ENCODE measurements around a stretch of chr6.

GRCh38 chr6:21457534-21458159, 135.9 kb upstream of the SOX4 start:
- RRBS: no CpG with 5 or more reads among the region's 16 CpGs

DNA sequence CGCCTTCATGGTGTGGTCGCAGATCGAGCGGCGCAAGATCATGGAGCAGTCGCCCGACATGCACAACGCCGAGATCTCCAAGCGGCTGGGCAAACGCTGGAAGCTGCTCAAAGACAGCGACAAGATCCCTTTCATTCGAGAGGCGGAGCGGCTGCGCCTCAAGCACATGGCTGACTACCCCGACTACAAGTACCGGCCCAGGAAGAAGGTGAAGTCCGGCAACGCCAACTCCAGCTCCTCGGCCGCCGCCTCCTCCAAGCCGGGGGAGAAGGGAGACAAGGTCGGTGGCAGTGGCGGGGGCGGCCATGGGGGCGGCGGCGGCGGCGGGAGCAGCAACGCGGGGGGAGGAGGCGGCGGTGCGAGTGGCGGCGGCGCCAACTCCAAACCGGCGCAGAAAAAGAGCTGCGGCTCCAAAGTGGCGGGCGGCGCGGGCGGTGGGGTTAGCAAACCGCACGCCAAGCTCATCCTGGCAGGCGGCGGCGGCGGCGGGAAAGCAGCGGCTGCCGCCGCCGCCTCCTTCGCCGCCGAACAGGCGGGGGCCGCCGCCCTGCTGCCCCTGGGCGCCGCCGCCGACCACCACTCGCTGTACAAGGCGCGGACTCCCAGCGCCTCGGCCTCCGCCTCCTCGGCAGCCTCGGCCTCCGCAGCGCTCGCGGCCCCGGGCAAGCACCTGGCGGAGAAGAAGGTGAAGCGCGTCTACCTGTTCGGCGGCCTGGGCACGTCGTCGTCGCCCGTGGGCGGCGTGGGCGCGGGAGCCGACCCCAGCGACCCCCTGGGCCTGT, 1.4 kb downstream of the SOX4 start:
- RRBS: 1% methylated on average over 6 of the region's 98 CpGs

GRCh38 chr6:21597064-21597290, 3.4 kb downstream of the SOX4 start:
- RRBS: no CpG with 5 or more reads among the region's 3 CpGs

- RRBS: 35% methylated on average over 14 of the region's 32 CpGs
These were observed 72.7 kb downstream of the SOX4 start for GRCh38 chr6:21666168-21666674.

- RRBS: no CpG with 5 or more reads among the region's 2 CpGs
These were observed 147.3 kb downstream of the SOX4 start for GRCh38 chr6:21740884-21741145.

DNA sequence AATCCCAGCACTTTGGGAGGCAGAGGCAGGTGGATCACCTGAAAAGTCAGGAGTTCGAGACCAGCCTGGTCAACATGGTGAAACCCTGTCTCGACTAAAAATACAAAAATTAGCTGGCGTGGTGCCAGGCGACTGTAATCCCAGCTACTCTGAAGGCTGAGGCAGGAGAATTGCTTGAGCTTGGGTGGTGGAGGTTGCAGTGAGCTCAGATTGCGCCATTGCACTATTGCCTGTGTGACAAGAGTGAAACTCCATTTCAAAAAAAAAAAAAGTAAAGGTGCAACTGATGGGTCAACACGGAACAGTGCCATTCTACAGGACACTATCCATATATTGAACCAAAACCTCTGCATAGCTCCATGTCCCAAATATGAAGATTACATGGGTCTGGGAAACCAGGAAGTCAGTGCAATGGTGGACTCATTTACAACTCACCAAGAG, 673.3 kb downstream of the HDGFL1 start:
- RRBS: no CpG with 5 or more reads among the region's 6 CpGs

DNA sequence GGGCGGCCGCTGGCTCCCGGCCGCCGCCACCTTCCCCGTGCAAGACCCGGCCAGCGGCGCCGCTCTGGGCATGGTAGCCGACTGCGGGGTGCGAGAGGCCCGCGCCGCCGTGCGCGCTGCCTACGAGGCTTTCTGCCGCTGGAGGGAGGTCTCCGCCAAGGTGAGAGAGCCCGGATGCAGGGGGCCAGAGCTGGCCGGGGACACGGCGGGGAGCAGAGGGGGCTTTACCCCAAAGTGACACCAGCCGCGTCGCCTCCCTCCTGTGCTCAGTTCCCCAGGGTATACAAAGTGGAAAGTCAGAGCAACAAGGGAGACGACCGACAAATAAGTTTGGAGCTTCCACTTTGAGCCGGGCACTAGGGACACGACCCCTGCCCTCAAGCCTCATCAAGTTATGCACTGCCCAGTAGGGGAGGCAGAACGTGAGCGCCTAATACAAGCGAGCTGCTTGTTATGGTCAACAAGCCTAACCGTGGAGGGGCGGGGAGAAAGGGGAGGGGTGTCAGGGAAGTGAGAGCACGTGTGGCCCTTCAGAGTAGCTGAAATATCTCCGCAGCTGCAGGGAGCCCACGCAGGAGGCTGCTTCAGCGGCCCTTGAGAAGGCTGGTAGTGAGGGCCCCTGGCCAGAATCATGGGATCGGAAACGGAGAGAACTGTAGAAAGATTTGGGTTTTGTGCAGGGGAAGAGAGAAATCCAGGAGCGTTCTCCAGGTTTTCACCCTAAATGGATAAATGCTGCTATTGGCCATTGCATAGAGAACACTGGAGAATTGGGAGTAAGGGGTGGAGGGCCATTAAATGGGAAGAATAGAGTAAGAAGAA, 633 bp downstream of the ALDH5A1 start:
- RRBS: 1% methylated on average over 3 of the region's 45 CpGs

DNA sequence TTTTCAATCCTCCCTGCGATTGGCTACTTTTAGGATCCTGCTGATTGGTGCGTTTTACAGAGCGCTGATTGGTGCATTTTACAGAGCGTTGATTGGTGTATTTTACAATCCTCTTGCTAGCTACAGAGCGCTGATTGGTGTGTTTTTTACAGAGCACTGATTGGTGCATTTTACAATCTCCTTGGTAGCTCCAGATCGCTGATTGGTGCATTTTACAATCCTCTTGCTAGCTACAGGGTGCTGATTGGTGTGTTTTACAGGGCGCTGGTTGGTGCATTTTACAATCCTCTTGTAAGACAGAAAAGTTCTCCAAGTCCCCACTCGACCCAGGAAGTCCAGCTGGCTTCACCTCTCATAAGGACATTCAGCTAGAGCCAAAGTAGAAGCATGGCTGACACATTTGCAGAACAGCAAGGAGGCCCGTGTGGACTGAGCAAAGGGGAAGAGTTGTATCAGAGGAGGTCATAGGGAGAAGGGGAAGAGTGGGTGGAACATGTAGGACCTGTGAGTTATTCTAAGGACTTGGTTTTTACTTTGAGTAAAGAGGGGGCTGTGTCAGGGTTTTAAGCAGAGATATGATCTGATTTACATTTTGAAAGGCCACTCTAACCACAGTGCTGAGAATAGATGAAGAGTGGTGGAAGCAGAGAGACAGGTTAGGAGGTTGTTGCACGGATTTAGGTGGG, 2.6 kb downstream of the ALDH5A1 start:
- RRBS: no CpG with 5 or more reads among the region's 10 CpGs

DNA sequence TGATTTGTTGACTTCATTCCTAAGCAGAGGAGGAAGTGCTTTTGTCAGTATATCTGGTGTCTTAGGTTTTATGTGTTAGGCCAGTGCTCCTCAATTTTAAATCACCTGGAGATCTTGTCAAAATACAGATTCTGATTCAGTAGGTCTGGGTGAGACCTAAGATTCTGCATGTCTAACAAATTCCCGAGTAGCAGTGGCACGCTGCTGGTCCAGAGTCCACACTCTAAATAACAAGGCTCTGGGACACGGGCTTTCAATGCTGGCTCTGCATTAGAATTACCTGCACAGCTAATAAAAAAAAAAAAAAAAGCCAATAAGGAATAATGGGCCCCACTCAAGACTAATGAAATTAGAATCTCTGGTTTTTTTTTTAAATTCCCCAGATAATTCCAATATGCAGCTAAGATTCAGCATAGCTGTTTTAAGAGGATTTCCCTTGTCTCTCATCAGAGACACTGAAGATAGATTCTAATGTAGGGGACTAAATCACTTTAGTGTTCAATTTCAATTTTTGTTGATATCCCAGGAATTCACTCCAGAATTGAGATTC, 2.6 kb downstream of the TDP2 start:
- RRBS: no CpG with 5 or more reads among the region's 3 CpGs

GRCh38 chr6:24667431-24667820, 549 bp downstream of the ACOT13 start:
- RRBS: no CpG with 5 or more reads among the region's 7 CpGs

DNA sequence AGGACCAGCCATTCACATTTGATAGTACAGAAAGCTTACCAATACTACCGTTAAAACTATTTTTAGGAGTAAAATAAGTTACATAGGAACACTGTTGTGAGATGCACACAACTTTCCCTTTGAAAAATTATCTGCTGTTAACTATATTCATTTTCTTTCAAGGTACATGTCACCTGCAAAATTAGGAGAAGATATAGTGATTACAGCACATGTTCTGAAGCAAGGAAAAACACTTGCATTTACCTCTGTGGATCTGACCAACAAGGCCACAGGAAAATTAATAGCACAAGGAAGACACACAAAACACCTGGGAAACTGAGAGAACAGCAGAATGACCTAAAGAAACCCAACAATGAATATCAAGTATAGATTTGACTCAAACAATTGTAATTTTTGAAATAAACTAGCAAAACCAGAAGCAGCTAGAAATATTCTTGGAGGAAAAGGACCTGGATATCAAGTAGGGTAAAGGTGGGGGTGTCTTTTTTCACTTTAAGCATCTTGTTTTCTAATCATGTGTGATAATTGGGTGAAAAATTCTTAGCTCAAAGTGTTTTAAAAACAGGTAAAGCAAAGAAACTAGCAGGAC, 17.6 kb downstream of the C6orf62 start:
- RRBS: no CpG with 5 or more reads among the region's 1 CpG

DNA sequence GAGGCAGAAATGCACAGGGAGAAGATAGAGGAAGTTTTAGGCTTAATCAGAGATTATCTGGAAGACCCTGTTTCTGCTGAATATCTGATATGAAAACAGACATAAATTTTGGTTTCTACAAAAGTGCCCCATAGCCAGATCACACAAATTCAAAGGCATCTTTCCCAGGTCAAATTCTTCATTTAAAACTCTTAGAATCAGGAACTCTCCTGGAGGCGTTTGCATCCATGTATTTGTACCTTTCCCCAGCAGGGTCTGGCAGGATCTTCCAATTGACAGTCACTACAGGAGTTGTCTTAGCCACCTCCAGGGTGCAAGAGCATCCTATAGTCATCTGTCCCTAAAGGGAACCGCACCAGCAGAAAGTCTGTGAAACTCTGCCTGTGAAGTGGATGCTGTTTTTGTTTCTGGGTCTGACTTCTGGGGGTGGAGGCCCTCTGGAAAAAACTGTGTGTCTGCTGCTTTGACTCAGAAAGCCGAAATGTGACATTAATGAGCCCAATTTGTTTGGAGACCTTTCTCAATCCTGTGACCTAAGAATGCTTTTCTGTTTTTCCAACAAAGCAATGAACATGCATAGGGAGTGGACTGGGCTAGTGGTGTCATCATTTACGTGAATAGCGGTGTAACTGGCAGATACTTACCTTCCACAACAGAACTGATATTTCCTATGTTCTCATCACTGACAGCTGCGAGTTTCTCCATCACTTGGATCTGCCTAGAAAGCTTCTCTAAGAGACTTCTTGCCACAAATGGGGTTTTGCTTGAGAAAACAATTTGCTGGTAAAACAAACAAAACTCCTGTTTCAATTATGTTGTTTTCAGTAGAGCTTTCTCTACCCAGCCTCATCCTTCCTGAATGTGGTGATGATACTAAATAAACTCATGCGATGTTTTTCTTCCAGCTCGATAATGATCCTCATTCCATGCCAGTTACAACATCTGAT, 33.2 kb upstream of the ARMH2 start:
- RRBS: no CpG with 5 or more reads among the region's 8 CpGs

- RRBS: no CpG with 5 or more reads among the region's 6 CpGs
These were observed 66.5 kb upstream of the ARMH2 start for GRCh38 chr6:24865233-24865579.

- RRBS: no CpG with 5 or more reads among the region's 5 CpGs
These were observed 58.6 kb downstream of the RIPOR2 start for GRCh38 chr6:24877154-24877491.

GRCh38 chr6:24933252-24933612, 2.5 kb downstream of the RIPOR2 start:
- RRBS: no CpG with 5 or more reads among the region's 2 CpGs

DNA sequence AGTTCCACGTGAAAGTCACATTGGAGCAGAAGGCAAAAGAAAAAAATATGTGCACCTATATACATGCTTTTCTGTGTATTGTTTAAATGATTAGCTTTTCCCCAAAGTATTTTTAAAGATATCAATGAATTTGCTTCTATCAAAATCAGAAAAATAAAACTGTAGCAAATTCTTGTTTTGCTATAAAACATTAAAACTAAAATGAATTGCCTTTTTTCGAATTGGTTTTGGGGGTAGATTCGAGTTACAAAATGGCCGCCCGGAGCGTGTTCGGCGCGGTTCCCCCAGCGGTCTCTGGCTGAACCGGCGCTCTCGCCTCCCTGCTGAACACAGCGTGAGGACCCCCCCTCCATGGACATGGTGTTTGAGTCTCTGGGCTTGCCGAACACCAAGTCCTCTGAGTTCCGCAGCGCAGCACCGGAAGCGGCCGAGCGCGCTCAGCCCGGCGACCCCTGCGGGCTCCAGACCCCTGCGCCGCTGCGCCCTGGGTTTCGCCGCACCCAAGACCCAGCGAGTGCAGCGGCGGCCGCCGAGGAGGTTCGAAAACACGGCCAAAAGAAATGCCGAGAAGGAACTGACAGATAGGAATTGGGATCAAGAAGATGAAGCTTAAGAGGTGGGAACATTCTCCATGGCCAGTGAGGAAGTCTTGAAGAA, 139.6 kb upstream of the CARMIL1 start:
- RRBS: no CpG with 5 or more reads among the region's 38 CpGs

GRCh38 chr6:25218126-25218854, 60.9 kb upstream of the CARMIL1 start:
- RRBS: no CpG with 5 or more reads among the region's 30 CpGs

DNA sequence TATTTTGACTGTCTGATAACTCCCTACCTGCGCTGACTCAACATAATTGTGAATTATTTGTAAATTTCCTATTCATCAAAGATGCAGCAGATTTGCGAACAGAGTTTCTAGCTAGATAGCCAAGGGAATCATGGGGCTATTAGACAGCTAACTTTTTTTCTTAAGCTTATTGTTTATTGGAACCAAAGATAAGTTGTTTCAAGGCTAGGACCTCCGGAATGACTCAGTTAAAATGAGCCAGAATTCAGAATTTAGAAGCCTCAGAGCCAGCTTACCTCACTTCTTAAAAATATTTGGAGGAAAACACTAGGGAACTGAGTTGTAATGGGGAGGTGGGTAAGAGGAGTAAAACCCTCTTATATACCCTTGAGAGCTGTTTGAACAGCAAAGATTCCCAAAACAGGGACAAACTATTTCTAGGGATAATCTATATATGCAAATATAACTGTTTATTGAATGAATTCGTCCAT, 12.8 kb upstream of the CARMIL1 start:
- RRBS: no CpG with 5 or more reads among the region's 4 CpGs

DNA sequence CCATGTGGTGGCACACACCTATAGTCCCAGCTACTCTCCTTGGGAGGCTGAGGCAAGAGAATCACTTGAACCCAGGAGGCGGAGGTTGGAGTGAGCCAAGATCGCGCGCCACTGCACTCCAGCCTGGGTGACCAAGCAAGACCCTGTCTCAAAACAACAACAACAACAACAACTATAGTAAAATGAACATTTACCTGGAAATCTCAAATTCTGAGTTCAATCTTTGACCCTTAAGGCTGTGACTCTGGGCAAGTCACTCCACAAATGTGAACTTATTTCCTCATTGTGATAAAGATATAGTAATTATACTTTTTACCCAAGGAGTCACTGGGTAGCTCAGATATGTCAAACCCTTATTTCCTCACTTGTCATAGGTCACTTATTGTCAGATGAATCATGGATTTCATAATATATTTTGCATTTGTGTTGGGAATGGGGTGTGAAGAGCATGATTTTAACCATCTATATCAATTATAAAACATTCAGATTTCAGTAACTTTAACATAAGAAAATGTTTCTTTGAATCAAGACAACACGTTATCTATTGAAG, 3.8 kb upstream of the CARMIL1 start:
- RRBS: no CpG with 5 or more reads among the region's 5 CpGs

- RRBS: no CpG with 5 or more reads among the region's 5 CpGs
These were observed 136.5 kb downstream of the CARMIL1 start for GRCh38 chr6:25415712-25416134.